Occipital lobe (tissue), 2 donors: ENCODE results near the genes ZNF587B and ZNF324.

DNA sequence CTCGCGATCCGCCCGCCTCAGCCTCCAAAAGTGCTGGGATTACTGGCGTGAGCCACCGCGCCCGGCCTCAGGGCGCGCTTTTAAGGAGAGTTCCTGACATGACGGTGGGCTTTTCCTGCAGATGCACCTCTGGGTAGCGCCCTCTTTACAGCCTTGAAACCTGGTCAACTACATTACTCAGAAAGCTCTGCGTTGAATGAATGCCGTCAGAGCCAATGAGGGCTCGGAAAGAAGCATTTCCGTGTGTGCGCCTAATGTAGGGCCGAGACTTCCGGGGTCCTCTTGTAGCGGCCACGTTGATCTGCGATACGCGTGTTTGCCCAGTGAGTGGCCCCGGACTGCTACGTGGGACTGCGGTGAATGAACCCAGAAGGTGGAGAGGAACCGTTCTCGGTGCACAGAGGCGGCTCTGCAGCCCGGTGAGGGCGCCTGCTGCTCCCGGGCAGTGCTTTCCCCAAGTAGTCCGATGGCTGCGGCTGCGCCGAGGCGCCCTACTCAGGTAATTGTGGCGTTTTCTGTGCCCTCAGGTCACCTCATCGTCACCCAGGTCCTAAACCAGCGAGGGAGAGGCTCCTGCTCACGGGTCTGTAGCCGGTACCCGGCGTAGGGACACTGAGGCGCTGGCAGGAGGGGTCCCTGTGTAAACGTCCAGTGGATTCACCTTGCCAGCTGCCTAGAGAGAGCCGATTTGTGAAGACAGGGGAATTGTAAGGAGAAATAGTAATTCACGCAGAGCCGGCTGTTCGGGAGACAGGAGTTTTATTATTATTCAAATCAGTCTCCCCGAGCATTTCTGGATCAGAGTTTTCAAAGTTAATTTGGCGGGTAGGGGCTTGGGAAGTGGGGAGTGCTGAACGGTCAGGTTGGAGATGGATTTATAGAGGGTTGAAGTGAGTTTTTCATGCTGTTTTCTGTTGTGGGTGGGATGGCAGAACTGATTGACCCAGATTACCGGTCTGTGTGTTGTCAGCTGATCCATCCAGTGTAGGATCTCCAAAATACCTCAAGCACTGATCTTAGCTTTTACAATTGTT is 5.1 kb upstream of the ZNF552 start:
- RAMPAGE, long total RNA = start-site peak on the plus strand centred at position 282 of the sequence, 17 bp wide, 136 and 174 reads in 2 replicates

DNA sequence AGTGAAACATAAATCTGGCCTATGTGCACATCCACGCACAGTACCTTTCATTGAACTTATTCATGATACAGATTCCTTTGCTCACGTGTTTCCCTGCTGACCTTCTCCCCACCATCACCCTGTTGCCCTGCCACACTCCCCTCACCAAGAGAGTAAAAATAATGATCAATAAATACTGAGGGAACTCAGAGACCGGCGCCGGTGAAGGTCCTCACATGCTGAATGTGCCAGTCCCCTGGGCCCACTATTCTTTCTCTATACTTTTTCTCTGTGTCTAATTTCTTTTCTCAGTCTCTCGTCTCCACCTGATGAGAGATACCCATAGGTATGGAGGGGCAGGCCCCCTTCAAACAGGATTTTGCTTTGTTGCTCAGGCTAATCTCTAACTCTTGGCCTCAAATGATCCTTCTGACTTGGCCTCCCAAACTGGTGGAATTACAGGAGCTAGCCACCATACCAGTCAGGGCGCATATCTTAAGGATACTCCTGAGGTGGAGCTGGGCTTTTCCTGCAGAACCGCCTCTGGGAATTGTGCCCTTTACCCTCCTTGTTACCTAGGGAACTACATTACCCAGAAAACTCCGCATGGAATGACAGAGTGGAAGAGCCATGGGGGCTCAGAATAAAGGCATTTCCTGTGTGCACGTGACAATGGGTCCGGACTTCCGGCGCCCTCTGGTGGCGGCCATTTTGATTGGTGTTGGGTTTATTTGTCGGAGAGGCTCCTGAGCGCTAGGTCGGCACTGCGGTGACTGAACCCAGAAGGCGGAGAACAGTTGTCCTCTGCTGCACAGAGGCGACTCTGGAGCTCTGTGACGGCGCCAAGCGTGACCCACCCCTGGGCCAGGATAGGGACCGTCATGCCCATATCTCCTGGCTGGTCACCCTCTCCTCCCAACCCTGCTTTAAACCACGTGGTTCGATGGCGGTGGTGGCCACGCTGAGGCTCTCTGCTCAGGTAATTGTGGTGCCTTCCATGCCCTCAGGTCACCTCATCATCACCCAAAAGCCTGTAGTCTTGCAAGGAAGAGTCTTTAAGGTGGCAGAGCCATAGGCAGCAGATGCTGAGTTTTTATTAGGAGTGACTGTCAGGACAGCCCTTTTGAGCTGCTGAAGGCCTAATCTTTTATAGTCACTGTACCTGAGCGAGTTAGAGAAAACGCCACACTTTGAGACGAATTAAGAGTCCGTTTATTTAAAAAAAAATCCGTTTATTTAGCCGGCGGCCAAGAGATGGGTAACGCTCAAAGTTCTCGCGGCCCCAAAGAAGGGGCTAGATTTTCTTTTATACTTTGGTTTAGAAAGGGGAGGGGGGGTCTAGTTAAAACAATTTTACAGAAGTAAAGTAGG is at the start of gene ZNF587B:
ZNF587B (plus strand) TSS at position 693 of the 1,350 bp plus-strand sequence.
- RAMPAGE, long total RNA = no peak

GRCh38 chr19:58003001-58003769 is 565 bp upstream of the ZNF606 start:
- RAMPAGE, long total RNA = start-site peak on the plus strand at chr19:58003076-58003127, 20 and 17 reads in 2 replicates

DNA sequence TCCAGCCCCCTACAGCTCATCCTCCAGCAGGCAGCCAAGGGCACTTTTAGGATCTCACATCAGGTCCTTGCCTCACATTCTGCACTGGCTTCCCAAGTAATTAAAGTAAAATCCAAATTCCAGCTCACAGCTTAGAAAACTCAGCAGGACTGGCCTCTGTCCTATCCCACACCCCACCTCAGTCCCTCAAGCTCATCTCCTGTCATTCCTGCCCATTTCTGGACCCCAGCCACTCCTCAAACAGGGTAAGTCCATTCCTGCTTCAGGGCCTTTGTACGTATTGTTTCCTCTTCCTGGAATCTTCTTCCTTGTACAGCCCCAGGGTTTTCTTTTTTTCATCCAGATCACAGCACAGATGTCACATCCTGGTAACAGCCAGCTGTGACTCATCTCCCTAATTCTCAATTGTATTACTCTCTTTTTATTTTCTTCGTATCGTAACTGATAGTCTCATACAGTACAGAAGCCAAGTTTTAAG is 1.9 kb upstream of the ZNF606 start:
- RAMPAGE, long total RNA = no peak

DNA sequence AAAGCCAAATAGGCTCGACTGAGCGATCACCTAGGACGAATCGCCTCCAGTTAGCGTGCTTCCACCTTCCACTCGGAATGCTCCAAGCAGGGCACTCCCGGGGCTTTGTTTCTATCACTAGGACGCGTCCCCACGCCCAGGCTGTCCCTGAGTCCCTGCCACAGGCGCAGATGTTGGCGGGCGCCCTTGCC is 505 bp upstream of the ZNF544 start:
- RAMPAGE, long total RNA = no peak

GRCh38 chr19:58229188-58229665 is 513 bp downstream of the ZNF544 start:
- RAMPAGE, long total RNA = no peak

- RAMPAGE, long total RNA = no peak
These were observed 9.5 kb downstream of the ZSCAN22 start for GRCh38 chr19:58336275-58336804.

DNA sequence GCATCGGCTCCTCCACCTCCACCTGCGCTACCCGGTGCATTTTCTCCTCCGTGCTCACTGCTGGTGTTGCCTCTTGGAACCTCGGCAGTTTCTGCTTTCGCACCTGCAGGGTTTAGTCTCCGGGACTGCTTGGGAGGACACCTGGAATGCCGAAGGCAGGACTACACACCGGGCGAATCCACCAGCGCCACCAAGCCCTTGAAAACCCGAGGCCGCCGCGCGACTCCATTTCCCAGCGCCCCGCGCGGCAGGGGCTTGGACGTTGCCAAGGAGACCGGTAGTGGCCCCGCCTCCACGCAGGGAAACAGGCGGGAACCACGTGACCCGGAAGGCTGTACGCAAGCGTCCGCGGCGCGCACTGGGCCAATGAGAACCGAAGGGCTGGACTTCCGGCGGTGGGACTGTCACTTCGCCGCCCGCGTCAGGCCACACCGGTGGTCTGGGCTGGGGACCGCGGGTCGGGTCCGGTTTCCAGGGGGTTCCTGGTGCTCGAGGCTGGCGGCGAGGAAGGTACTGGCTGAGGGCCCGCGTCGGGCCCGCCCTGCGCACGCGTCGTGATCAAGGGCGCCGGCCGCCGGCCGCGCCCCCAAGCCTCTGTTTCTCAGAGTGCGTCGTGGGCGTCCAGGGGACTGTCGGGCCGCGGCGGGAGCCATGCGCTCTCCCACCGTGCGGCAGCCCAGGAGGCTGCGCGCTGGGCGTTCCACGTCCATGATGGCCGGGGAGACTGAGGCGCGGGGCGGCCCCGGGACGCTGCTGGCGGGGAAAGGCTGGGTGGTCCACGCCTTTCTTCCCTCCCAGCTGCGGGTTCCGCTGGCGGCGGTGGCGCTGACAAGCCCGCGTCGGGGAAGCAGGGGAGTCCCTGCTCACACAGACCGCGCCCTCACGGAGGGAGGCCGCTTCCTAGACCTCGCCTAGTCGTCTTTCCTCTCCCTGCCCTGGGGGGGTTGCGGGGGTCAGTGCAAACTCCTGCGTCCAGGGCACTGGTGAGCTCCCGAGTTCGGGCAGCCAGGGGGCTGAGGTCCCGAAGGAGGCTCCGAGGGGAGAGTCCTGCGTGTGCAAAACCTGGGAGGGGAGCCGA is at the start of gene ZNF324:
ZNF324 (plus strand) TSS at position 407 of the 1,078 bp plus-strand sequence.
- RAMPAGE, long total RNA = no peak

- RAMPAGE, long total RNA = no peak
These were observed 1.5 kb downstream of the ZNF446 start for GRCh38 chr19:58477312-58478324.

GRCh38 chr19:58537776-58539154 is 5.6 kb upstream of the TRIM28 start:
- RAMPAGE, long total RNA = start-site peak on the minus strand at chr19:58538764-58539037, 13 and 6 reads in 2 replicates

DNA sequence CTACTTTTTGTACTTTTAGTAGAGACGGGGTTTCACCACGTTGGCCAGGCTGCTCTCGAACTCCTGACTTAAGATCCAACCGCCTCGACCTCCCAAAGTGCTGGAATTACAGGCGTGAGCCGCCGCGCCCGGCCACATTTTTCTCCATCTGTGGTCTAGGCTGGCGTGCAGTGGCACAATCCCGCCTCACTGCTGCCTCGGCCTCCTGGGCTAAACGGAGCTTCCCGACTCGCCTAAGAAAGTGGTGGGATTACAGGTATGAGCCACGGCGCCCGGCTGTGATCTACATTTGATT is 339 bp upstream of the TRIM28 start:
- RAMPAGE, long total RNA = no peak

DNA sequence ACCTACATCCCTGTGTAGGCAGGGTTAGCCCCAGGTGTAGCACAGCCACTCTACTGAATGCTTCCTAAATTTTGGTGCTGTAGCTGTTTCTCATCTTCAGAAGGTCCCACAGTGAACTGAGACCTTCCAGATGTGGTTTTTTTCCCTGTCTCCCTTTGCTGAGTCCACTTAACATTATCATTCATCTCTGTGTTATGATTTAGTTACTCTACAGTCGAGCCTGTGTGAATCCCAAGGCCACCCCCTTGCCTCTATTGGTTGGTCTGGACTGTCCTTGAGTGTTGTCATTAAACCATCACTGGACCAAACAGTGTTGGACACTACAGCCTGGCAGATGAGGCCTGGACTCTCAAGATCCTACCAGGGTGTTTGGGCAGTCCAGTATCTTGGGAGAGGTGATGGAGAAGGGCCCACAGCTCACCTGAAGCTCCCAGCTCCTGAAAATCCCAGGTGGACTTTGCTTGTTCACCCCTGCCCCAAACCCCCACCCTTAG is 3.9 kb downstream of the CHMP2A start:
- RAMPAGE, long total RNA = no peak

DNA sequence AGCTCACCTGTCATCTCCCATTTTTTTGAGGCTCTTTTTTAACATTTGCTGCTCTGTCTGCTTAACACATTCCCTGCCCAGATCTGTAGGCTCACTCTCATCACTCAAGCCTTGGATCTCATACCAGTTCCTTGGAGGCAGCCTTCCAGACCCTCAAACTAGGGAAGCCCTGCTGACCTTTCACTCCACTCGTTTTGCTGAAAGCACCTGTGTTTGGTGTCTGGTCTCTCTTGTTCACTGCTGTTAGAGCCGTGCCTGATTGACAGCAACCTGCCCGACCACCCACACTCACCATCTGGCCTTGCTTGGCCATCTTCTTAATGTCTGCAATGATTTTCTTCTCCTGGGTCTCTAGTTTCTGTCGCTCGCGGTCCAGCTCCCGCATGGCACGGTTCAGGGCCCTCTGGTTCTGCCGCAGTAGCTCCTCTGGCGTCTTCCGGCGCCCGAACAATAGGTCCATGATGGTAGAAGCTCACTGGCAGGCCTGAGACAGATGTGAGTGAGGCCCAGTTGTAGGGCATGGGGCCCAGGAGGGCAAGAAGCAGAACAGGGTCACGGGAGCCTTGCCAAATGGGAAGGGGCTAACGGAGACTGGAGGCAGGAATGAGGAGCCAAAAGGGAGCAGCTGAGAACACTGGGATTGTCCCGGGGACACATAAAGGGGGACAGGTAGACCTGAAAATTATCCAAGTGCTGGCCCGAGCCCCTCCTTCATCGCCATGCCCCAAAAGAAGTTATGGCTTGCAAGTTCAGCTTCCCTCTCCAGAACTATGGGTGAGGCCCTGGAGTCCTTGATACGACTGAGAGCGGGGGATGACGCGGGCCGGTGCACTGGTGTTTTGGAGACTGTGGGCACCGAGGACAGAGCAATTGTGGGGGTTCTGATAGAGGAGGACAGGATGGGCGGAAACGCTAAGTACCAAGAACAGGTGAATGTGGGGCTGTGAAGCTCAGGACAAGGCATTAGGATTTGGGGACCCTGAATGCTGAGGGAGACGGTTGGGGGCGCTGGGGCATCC is 843 bp downstream of the CHMP2A start:
- RAMPAGE, long total RNA = no peak

DNA sequence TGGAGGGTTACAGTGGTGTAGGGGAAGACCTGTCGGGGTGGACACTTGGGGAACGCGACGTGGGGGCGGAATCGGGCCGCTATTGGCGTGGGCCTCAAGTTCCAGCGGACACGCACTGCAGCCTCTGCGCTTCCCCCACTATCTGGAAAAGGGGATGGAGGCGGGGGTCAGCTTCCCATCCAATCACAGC is 939 bp upstream of the UBE2M start:
- RAMPAGE, long total RNA = no peak